ENCODE measurements around a stretch of chr12.

DNA sequence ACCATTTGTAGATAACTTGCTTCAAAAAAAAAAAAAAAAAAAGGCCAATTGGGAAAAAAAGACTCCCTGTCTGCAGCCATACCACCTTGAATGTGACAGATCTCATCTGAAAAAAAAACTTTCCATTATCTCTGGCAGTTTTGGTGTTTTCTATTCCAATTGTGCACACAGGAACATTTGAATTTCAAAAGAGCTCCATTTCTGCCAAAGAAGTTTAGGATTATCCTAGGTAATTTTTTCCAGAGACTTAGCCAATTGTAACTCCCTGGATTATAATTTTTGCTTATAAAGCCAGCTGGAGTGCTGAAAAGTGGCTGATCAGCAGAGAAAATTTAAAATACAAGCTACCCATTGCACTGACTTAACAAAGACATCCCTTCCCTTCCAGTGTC is 63.6 kb downstream of the SDR9C7 start:
- PRO-cap, 3 experiments, result no peak in any of the 3 experiments
- RAMPAGE, long total RNA, 4 experiments, result no peak in any of the 4 experiments

DNA sequence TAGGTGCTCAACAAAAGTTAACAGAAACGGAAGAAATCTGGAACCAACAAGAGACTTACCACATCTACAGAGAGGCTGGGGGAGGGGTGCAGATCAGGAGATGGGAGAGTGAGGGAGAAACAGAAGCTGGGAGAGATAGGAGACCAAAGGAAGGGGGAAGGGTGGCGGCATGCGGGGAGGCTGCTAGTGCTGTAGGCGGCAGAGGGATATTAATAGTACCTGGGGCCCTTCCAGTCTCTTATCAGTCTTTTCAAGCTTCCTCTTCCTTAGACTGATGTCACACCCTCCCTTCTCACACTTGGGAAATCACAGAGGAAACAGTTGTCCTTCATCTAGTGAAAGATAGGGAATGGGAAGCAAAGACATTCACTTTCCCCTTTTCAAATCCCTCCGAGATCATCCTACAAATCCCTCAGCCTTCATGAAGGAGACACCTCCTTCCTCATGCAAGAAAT is 6.0 kb upstream of the GPR182 start:
- PRO-cap, 3 experiments, result peak in 1 of 3 experiments; most common plus-strand start position 338 of the sequence (in 1); most common minus-strand start position 211 of the sequence (in 1)
- RAMPAGE, long total RNA, 4 experiments, result no peak in any of the 4 experiments
- RRBS, result no CpG with 5 or more reads among the region's 5 CpGs

DNA sequence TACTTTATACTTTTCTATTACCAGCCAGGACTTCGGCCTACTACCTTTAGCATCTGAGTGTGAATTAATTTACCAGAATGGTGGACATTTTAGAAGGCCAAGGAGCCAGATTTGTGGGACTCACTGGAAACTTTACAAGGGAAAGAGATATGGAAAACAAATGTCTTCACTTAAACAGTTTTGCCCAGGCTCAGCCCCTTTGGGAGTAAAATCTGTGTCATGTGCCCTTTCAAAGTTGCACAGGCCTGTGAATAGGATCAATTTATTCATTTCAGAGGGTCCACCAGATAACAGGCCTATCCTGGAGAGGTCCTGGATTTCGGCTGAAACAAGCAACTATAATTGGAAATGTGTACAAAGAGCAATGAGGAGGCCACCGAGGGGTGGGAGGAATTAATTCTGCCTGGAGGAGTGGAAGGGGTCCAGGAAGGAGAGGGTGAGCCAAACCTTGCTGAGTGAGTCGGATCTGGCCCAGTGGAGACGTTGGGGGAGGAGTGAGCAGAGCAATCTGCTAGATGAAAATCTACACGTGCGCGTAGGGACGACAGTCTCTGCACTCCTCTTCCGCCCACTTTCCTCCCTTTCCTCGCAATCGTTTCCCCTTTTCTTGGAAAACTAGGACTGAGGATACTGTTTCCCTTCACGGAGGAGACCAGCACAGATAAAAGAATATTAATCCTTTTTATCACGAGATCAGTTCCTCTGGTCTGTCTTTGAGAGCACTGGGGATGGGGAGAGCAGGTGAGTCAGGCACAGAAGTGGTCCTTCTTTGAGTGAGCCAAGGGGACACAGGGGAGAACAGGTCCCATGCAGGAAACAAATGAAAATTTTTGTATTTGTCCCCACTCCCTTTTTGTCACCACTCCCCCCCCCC is 3.0 kb upstream of the NAB2 start:
- PRO-cap, 3 experiments, result peak in 2 of 3 experiments; most common plus-strand start position 474 of the sequence (in 1); most common minus-strand start position 481 of the sequence (in 1)
- RAMPAGE, long total RNA, 4 experiments, result no peak in any of the 4 experiments
- RRBS, result no CpG with 5 or more reads among the region's 14 CpGs

GRCh38 chr12:57098750-57099564 is 10.0 kb downstream of the NAB2 start:
- PRO-cap, 3 experiments, result no peak in any of the 3 experiments
- RAMPAGE, long total RNA, 4 experiments, result no peak in any of the 4 experiments
- RRBS, result 90% methylated on average over 5 of the region's 10 CpGs

DNA sequence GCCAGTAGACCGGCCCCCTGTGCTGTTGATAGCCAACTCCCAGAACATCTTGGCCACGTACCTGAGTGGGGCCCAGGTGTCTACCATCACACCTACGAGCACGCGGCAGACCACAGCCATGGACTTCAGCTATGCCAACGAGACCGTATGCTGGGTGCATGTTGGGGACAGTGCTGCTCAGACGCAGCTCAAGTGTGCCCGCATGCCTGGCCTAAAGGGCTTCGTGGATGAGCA is 16.9 kb downstream of the LRP1 start:
- PRO-cap, 3 experiments, result no peak in any of the 3 experiments
- RAMPAGE, long total RNA, 4 experiments, result no peak in any of the 4 experiments
- RRBS, result no CpG with 5 or more reads among the region's 10 CpGs

DNA sequence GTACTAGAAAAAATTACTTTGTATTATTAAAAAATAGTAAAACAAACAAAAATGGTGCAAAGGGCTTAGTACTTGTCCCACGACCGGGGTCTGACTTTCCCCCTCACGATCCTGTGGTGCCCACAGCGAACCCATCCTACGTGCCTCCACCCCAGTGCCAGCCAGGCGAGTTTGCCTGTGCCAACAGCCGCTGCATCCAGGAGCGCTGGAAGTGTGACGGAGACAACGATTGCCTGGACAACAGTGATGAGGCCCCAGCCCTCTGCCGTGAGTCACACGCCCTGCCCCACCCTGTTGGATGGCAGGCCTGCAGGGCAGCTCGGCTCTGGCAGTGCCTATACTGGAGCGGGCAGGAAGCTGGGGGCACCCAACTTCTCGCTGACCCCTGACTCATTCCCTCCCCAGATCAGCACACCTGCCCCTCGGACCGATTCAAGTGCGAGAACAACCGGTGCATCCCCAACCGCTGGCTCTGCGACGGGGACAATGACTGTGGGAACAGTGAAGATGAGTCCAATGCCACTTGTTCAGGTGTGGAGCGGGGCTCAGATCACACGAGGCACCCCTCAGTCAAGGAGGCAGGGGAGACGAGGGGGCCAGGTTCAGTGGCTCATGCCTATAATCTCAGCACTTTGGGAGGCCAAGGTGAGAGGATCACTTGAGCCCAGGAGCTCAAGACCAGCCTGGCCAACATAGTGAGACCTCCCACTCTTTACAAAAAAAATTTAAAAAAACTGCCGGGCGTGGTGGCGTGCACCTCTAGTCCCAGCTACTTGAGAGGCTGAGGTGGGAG is 37.6 kb downstream of the LRP1 start:
- PRO-cap, 3 experiments, result peak in 1 of 3 experiments; most common plus-strand start position 228 of the sequence (in 1)
- RAMPAGE, long total RNA, 4 experiments, result no peak in any of the 4 experiments
- RRBS, result no CpG with 5 or more reads among the region's 28 CpGs

GRCh38 chr12:57166605-57167491 is 38.6 kb downstream of the LRP1 start:
- PRO-cap, 3 experiments, result peak in 1 of 3 experiments; most common plus-strand start chr12:57166870 (in 1)
- RAMPAGE, long total RNA, 4 experiments, result no peak in any of the 4 experiments
- RRBS, result no CpG with 5 or more reads among the region's 12 CpGs

DNA sequence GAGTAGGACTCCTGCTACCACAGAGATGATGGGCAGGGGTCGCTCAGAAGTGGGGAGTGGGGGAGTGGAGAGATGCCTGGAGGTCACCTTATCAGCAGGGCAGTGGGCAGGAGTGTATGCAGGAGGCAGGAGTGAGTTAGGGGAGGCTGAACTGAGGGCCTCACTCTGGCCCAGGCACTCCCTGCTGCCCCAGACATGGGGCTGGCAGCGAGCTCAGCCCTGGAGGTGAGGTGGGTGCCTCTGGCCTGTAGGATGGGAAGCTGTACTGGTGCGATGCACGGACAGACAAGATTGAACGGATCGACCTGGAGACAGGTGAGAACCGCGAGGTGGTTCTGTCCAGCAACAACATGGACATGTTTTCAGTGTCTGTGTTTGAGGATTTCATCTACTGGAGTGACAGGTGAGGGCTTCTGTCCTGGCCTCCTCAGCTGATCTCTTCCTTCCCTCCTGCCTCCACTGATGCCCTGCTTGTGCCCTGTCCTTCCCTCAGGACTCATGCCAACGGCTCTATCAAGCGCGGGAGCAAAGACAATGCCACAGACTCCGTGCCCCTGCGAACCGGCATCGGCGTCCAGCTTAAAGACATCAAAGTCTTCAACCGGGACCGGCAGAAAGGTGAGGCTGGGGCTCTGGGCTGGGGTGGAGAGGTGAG is 31.9 kb upstream of the NXPH4 start:
- PRO-cap, 3 experiments, result no peak in any of the 3 experiments
- RAMPAGE, long total RNA, 4 experiments, result no peak in any of the 4 experiments
- RRBS, result 100% methylated on average over 3 of the region's 18 CpGs

GRCh38 chr12:57202264-57202644 is 14.3 kb upstream of the NXPH4 start:
- PRO-cap, 3 experiments, result no peak in any of the 3 experiments
- RAMPAGE, long total RNA, 4 experiments, result no peak in any of the 4 experiments
- RRBS, result no CpG with 5 or more reads among the region's 21 CpGs

DNA sequence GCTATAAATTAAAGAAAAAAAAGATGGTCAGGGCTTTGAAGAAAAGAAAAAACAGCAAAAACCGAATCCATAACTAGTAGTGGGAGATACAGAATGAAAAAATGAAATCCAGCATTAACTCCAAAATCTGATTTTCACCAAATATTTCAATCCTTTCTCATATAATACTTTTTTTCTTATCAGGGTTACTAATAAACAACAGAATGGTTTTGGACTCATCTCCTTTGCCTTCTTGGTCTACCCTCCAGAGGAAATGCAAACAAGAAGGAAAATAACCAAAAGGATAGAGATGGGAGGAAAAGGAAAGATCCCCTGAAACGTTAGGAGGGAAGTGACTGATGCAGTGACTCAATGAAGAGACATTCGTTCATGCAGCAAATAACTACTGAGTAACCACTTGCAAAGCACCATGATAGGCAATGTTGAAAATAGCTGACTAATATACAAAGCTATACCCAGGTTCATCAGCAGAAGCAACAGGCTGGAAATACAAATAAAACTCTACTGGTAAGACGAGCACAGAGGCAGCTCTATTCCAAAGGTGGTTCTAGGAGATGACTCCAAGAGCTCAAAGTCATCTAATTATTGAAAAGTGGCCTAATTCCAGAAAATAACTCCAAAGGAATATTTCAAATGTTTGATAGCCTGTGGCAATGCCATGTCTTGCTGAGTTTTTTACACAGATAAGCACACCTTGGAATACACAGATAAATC is 41.8 kb downstream of the R3HDM2 start:
- PRO-cap, 3 experiments, result no peak in any of the 3 experiments
- RAMPAGE, long total RNA, 4 experiments, result no peak in any of the 4 experiments
- RRBS, result no CpG with 5 or more reads among the region's 4 CpGs

GRCh38 chr12:57461386-57461954 is 1.9 kb downstream of the GLI1 start:
- PRO-cap, 3 experiments, result peak in 3 of 3 experiments; most common plus-strand start chr12:57461811 (in 2); most common minus-strand start chr12:57461596 (in 3)
- RAMPAGE, long total RNA, 4 experiments, result no peak in any of the 4 experiments
- RRBS, result 1% methylated on average over 15 of the region's 28 CpGs

DNA sequence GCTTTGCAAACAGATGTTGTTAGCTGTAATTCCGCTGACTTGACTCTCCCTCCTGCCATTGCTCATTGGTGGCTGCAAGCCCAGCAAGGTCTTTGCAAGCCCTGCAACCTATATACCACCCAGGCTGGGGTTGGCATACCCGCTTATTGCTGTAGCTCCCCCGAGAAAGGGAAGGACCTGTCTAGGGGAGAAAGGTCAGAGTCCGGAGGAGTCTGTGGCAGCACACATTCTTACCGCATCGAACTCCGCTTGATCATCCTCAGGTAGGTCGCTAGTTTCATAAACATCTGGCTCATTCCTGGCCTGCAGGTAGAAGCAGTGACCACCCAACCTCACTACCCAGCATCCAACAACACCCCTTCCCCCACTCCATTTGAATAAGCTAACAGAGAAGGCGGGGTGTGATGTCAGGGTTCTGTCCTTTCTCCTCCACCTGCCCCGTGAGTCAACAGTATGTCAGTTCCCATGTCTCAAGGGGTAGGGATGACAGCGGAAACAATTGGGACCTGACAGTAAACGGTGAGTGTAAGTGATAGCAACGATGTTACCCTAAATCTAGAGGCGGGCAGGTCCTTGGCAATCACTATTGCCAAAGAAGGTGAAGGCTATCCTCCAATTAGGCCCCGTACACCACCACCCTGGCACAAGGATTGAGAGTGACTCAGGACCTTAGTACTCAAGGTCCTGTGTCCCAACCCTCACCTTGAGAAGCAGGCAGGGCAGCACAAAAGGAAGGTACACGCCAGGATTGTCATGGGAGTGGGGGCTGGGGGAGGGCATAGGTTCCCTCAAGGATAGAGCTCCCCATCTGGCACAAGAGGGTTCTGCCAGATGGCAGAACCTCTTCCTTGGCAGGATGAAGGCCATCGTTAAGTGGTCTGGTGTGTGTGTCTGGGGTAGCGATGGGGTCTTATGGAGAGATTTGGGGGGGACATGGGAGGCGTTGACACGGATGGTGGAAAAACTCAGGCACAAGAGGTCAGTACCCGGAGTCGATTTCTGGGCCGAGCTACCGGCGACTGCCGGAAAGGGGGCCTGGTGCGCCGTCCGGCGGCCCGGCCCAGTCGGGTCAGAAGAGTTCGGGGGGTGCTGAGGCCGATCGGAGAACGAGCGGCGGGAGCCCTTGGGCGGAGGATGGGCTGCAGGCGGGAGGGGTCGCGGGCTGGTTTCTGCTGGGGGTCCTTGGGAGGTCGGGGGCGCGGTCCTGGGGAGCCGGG is 790 bp downstream of the DCTN2 start:
- PRO-cap, 3 experiments, result peak in 3 of 3 experiments; most common plus-strand start position 706 of the sequence (in 2); most common minus-strand start position 640 of the sequence (in 1)
- RAMPAGE, long total RNA, 4 experiments, result no peak in any of the 4 experiments
- RRBS, result no CpG with 5 or more reads among the region's 46 CpGs

DNA sequence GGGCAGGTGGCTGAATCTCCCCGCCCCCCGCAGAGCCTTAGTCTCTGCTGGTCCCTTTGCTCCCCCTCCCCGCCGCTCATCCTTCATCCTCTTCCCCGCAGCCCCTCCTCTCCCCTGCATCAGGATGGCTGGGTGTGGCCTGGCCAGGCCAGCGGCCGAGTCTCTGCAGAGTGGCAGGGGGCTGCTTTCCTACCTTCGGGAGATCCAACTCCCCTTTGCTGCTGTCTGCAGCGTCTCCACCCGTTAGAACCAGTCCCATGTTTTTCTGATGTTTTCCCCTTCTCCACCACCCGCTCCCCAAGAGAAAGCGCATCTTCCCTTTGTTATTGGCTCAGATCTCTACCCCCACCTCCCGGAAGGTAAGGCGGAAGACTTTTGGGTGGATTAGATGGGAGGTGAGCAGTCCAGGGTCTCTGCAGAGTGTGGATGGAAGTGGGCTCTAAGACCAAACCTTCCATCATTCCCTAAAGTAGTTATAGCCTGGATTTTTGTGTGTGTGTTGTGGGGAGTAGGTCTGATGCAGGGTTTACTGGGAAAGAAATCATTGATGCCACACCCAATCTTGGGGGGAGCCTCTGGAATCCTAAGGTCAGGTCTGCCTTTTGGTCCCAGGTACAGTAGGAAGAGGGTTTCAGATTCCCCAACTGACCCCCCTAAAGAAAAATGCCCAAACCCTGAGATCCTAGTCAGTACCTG is 737 bp downstream of the KIF5A start:
- PRO-cap, 3 experiments, result no peak in any of the 3 experiments
- RAMPAGE, long total RNA, 4 experiments, result no peak in any of the 4 experiments
- RRBS, result no CpG with 5 or more reads among the region's 14 CpGs

DNA sequence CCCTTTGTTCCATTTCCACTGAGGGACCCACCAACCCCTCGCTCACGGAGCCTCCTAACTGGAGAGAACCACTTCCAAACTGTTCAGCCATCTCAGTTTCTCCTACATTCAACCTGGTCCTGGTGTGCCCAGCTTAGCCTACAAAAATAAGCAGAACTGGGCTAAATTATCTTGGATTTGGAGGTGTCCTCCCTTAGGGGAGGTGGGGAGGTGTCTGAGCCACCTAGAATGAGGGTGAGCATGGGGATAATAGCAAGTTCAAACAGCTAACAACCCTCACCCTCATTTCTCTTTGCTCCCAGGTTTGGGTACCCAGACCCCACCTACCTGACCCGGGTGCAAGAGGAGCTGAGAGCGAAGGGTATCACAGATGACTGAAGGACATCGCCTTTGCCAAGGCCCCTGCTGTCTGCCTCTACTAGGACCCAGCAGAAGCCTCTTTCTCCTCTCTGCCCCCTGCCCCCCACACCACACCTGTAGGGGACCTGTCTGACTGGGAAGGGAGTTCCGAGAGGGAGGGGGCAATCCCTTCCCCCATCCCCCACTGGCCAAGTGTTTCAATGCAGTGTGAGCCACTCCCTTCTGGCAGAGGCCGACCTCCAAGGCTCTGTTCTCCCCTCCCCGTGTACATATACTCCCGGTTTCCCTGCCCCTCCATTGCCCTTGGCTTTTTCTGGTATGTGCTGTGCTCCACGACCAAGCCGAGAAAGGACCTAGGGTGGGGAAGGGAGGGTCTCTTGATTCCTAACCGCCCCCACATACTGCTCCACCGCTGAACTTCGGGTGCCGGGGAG is 2.3 kb upstream of the ARHGEF25 start:
- PRO-cap, 3 experiments, result peak in 1 of 3 experiments; most common plus-strand start position 657 of the sequence (in 1)
- RAMPAGE, long total RNA, 4 experiments, result no peak in any of the 4 experiments
- RRBS, result 85% methylated on average over 1 of the region's 15 CpGs

DNA sequence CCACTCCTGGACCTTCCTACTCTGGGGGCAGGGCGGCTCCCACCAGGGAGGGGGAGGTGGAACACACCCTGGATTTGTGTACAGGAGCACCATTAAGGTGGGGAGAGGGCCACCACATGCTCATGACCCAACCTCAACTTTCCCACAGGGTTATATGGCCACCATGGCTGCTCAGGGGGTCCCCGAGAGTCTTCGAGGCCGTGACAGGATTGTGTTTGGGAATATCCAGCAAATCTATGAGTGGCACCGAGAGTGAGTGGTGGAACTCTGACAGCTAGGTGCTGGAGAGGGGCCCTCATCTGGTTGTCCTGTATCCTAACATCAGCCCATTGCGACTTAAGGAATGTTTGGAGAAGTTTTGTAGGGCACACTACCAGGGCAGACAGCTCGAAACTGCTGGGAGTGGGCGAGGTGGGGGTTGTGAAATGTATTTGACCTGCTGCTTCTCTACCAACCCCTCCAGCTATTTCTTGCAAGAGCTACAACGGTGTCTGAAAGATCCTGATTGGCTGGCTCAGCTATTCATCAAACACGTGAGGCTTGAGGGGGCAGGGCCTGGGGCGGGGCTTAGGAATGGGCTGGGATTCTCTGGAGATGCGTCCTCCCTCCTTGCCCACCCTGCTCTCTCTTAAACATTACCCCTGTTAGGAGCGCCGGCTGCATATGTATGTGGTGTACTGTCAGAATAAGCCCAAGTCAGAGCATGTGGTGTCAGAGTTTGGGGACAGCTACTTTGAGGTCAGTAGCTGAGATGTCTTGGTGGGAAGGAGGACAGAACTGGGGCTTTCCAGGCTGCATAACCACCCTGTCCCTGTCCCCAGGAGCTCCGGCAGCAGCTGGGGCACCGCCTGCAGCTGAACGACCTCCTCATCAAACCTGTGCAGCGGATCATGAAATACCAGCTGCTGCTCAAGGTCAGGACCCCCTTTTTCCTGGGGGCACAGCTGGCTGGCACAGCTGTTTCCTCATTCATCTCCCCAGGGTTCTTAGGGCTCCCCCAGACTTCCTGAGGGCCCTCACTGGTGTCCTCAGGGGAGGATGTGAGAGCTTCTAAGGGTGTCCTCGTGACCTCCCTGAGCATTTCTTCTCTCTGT is 3.0 kb downstream of the ARHGEF25 start:
- PRO-cap, 3 experiments, result no peak in any of the 3 experiments
- RAMPAGE, long total RNA, 4 experiments, result no peak in any of the 4 experiments
- RRBS, result no CpG with 5 or more reads among the region's 19 CpGs

DNA sequence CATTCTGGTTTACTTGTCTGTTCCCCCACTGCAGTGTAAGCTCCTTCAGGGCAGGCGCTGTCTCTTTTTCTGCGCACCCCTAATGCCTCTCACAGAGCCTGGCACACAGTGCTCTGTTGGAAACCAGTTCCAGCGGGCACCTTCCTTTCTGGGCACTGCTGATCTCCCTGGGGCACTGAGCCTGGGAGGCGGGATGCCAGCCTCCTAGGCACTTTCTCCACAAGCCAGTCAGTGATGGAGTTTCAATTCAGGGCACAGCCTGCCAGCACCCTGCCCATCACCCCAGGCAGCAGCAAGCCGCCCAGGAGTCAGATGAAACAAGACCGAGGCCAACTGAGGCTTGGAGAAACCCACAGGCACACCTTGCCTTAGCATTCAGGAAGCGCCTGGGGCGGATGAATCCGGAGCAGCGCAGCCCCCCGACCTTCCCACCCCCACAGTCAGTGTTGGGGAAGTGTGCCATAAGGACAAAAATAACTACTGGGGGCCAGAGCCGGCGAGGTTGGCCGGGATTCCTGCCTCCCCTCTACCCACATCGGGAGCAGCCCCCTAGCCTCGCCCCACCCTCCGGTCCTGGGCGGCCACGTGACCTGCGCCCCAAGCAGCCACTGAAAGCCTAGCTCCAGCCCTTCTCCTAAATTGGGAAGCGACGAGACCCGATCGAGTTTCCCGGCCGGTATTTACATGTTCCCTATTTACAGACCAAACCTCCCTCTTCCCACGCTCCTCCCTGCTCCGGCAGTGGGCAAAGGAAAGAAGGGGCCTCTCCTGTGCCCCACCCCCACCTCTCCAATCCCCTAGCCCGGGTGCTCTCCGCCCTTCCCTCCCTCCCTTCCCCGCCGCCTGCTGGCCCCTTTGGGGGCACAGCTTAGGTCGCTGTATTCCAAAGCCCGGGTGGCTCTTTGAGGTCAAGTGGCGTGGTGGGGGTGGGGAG is 5.9 kb upstream of the CTDSP2 start:
- PRO-cap, 3 experiments, result peak in 2 of 3 experiments; most common plus-strand start position 227 of the sequence (in 1); most common minus-strand start position 177 of the sequence (in 1)
- RAMPAGE, long total RNA, 4 experiments, result no peak in any of the 4 experiments
- RRBS, result 10% methylated on average over 22 of the region's 35 CpGs

- PRO-cap, 3 experiments, result no peak in any of the 3 experiments
- RAMPAGE, long total RNA, 4 experiments, result no peak in any of the 4 experiments
- RRBS, result no CpG with 5 or more reads among the region's 11 CpGs
Measured at GRCh38 chr12:57873876-57875086, 27.8 kb upstream of the CTDSP2 start.

DNA sequence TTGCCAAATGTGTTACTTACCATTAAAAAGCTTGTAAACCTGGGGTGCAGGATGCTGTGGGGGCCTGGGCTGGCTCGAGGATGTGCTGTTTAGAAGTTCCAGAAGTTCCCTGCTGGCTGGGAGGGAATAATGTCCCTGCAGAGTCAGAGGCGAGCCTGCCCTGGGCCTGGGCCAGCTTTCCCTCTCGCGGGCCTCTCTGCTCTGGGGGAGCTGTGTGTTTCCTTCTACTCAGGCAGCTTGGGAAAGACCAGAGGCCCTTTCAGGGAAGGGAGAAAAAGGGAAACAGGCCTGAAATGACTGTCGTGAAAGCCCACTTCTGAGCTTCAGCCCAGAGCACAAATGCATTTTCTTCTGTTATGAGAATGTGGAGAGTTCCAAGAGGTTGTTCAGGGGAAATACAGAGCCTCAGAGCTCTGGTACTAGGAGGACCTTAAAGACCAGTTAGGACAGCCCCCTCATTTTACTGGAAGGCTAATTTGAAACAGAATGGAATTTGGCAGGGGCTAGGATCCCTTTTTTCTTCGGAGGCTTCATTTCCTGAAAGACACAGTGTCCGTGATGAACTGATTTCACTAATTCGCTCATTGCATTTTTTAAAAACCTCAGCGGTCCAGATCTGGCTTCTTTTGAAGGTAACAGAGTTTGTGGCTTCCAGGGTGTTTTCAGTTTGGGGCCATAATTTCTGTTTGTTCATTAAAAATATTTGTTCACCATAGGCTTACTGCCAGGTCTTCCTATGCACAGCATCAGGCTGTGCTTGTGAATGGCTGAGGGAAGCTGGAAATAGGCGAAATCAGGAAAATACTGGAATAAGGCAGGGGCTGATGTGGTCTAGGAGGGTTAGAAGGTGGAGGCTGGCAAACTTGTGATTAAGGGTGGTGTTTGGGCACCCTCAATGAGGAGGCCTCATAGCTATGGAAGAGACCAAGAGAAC is 47.4 kb upstream of the ATP23 start:
- PRO-cap, 3 experiments, result peak in 2 of 3 experiments; most common plus-strand start position 225 of the sequence (in 1); most common minus-strand start position 111 of the sequence (in 1)
- RAMPAGE, long total RNA, 4 experiments, result start-site peak on the minus strand in 1 of 4 experiments, centred at position 157 of the sequence, 15 reads per replicate
- RRBS, result no CpG with 5 or more reads among the region's 10 CpGs

DNA sequence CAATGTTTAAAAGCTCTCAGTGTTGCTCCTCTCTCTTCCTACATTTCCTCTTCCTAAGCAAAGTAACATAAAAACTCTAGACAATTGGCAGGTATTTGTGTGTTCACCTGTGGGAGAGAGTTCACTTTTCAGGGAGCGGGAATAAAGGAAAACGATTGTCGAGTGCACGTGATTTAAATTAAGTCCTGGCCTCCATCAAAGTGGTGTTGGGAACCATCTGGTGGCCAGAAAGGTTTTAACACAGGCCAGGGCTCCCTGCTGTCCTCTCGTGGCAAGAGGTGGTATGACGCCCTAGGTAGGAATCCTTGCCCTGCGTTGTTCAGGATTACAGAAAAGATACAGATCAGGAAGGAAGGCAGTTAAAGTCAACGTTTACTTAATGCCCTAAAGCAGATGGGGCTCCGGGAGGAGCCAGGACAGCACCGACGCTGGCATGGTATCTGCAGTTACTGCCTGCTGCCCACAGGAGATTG is 36.1 kb upstream of the ATP23 start:
- PRO-cap, 3 experiments, result no peak in any of the 3 experiments
- RAMPAGE, long total RNA, 4 experiments, result no peak in any of the 4 experiments
- RRBS, result no CpG with 5 or more reads among the region's 11 CpGs

DNA sequence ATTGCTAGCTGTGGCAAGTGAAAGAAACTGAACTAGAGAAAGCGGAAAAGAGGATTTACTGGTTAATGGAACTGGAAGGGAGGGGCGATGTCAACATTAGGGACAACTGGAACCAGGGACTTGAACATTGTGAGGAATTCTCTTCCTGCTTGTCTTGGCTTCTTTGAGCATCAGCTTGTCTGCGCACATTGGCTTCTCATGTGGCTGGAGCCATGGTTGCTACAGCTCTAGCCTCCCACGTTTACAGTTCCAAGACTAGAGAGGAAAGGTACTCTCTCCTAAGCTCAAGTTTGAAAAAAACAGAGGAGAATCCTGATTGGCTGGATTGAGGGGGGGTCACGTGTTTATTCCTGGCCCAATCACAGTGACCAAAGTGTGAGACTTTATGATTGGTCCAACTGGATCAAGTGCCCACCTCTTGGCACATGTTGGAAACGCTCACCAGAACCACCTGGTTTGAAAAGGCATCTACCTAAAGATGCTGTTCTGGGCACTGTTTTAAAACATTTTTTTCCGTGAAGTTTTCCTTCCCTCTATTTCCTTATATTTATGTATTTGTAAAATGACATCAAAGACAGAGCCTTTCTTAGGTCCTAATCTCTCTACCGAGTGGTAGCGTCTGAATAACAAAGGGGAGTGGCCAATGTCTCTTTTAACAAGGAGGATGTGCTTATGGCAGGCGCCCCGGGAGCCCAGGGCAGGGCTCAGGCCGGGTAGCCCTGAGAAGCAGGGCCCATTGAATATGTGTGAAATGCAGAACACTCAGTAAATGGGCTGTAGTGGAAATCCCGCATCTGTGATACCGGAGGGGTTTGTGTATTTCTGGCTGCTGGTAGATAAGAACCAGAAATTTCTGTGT is 146.1 kb downstream of the ATP23 start:
- PRO-cap, 3 experiments, result no peak in any of the 3 experiments
- RAMPAGE, long total RNA, 4 experiments, result no peak in any of the 4 experiments
- RRBS, result 22% methylated on average over 3 of the region's 14 CpGs

Data from adrenal gland (tissue), 7 donors.